BE2C (cell line): ENCODE results near the genes EBF1, GABRA6 and MAT2B.

- RRBS: no CpG with 5 or more reads among the region's 2 CpGs
Measured at GRCh38 chr5:157858176-157858483, 815 bp downstream of the CLINT1 start.

GRCh38 chr5:157870823-157871356 is 11.9 kb upstream of the CLINT1 start:
- RRBS: no CpG with 5 or more reads among the region's 4 CpGs

- RRBS: no CpG with 5 or more reads among the region's 7 CpGs
Measured at GRCh38 chr5:158287805-158288355, 428.9 kb upstream of the CLINT1 start.

DNA sequence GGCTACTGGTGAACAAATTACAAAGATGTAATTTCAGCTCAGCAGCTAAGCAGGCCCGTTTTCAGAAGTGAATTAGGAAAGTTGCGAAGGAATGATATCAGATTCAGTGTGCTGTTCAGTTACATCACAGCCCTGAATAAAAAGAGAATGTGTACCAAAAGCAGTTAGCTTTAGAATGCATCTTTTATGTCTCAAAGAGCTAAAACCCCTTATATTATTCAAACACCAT is 9.4 kb downstream of the EBF1 start:
- RRBS: no CpG with 5 or more reads among the region's 2 CpGs

DNA sequence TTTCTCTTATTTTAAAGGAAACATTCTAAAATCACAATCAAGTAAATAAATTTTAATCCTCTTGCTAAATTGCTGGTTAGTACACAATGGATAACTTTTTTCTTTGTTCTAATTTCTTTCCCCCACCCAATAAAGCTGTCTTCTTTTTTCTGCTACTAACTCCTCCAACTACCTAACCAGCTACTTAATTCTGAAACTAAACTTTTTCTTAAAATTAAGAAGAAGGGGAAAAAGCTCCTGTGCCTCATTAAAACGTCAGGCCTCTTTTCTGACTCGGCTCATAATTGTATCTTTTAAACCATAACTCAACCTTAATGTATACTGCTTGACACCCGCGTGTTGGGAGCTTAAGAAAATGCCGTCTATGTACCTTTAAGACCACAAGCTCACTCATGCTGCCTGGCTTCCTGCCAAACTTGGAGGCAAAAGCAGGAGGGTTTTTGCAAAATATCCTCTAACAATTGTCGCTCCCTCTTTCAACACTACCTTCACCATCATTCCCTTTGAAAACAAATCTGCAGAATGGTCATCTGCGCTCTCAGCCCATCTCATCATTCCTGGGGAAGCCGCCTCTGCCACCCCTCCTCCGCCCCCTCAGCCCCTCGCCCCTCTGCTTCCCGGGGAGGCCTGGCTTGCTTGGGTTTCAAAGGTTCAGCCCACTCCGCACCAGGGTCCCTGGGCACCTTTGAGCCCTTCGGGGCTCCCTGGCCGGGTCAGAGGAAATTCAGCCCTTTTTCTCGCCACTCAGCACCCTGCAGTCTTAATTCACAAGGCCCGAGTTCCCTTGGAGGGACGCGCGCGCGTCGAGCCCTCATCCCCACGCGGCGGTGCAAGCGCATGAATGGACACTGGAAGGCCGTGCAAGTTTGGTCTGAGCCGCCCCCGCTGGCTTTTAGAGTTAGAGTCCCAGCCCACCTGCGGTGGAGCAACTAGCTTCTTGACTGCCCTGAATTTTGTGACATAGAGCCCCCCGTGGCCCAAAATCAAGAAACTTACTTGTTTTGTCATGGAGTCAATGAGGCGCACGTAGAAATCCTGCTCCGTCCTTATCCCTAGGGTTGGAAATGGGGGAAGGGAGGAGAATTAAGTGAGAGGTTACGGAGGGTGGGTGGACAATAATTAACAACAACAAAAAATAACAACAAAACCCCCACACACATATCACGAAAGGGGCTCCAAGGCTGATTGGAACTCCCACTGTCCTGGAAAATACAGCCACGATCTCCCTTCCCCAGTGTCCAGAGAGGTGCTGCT is 4.7 kb downstream of the EBF1 start:
- RRBS: 17% methylated on average over 3 of the region's 37 CpGs

- RRBS: 1% methylated on average over 28 of the region's 59 CpGs
Measured at GRCh38 chr5:159098798-159099944, at the start of gene EBF1. TSS of gene EBF1 (minus strand) at chr5:159099916.

DNA sequence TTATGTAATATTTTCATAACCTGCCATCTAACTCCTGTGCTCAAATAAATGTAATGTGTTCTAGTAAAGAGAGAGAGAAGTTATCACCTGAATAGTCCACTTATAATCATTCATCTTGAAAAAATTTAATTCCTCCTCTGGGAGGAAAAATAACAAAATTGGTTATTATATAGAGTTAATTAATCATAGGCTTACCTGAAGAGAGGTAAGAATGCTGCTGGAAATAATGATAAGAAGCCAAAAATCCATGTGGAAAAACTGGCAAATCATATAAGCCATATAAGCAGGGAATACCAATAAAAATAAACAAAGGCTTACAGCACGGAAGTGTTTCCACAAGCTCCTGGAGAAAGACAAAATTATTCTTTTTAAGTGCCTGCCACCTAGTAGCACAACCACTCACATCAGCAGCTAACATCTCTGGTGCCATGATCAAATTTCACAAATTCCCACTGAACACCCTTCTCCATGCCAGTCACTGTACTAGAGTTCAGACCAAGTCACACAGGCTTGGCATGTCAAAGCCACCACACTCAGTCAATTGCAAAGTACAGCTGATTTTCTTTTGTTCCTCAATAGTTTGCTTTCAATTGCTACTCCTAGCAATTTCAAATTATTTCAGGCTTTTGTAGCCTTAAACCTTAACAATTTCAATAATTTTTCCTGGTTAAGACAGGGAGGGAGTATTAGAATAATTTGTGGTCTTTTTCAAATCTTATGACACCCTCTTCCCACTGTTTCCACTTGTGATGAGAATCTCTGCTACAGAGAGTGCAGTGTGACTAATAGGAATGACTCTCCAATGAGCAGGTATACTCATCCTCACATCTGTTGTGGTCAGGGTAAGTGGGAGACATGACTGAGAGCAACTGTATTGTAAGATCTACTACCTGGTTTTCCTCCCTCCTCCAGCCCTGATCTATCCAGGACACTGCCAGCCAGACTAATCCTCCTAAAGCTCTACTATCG is 46.3 kb downstream of the RNF145 start:
- RRBS: no CpG with 5 or more reads among the region's 2 CpGs

GRCh38 chr5:159184803-159185508 is 24.4 kb downstream of the RNF145 start:
- RRBS: no CpG with 5 or more reads among the region's 4 CpGs

DNA sequence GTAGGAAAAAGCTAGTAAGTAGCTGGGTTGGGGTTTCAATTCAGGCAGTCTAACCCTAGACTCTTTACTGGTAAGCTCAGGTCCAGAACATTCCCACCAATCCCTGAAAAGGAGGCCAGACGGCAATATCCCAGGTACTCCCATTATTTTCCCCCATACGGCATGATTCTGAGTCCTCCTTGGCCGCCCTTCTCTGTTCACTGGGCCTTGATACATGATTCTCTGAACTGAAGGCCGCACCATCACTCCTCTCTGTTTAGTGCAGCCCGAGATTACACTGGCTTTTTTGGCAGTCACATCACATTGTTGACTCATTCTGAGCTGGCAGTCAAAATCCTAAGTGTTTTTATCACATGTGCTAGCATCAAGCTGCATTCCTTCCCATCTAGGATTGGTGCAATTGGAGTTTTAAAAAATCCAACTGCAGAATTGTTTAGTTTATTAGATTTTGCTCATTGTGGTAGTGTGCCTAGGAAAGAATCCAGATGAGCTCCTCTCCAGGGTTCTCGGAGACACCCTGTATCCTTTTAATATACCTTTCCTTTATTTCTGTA is 120.9 kb upstream of the IL12B start:
- RRBS: no CpG with 5 or more reads among the region's 6 CpGs

- RRBS: no CpG with 5 or more reads among the region's 1 CpG
Measured at GRCh38 chr5:159855934-159856133, 60.4 kb upstream of the ADRA1B start.

DNA sequence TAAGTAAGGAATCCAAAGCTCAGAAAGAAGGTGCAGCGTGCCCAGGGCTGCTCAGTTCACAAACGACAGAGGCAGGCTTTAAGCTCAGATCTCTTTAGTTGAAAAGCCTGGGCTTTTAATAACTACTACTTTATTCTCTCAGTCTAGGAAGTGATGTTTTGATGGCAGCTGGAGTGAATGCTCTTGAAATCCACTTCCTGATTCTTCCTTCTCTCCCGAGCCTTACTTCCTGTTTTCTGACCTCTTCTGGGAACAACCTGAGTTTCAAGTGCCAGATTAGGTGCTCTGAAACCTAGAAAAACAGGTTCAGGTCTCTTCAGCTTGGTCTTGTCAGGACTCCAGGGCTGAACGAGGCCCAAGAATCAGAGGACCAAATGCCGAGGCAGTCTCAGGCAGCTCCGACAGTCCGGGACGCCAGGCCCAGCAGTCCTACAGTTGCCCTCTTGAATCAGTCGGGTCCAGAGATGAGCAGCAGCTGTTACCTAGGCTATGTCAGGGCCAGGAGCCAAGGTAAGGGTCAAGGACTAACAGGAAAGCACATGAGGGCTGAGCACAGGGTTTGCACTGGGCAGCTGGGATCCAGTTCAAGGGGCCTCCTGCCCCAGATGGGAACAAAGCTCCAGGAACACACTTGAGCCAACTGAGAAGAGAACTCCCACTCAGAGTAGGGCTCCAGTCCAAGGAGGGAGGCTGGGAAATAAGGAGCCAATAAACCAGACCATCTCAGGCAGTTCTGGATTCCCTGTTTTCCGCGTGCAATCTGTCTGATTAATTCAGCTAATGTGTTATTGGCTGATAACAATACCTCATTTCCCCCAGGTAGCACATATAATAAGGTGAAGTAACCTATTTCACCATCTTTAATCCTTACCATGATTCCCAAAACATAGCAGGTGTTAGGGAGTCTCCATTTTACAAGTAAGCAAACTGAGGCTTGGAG is 38.3 kb upstream of the ADRA1B start:
- RRBS: no CpG with 5 or more reads among the region's 11 CpGs

GRCh38 chr5:160064435-160064895 is 54.8 kb downstream of the PWWP2A start:
- RRBS: no CpG with 5 or more reads among the region's 1 CpG

- RRBS: under 1% methylated on average over 69 of the region's 101 CpGs
Measured at GRCh38 chr5:160118123-160119292, 742 bp downstream of the PWWP2A start.

- RRBS: no CpG with 5 or more reads among the region's 2 CpGs
Measured at GRCh38 chr5:160694862-160695437, 157.1 kb downstream of the ATP10B start.

- RRBS: no CpG with 5 or more reads among the region's 5 CpGs
Measured at GRCh38 chr5:160799146-160799608, 52.8 kb downstream of the ATP10B start.

GRCh38 chr5:161685226-161685804 is at the start of gene GABRA6:
TSS of gene GABRA6 (plus strand) at chr5:161685721.
- RRBS: no CpG with 5 or more reads among the region's 5 CpGs

DNA sequence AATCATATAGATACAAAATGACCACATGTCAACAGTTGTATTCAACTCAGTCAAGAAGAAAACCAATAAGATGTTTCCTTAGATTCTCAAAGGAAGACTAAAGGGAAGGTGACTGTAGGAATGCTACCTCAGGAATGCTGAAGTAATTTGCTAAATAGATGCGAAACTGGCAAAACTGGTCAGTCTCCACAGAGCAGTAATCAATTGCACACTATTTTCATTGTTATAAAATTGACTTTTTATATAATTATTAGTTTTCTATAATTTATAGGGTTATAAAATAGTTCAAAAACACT is 204.8 kb downstream of the GABRG2 start:
- RRBS: no CpG with 5 or more reads among the region's 1 CpG

DNA sequence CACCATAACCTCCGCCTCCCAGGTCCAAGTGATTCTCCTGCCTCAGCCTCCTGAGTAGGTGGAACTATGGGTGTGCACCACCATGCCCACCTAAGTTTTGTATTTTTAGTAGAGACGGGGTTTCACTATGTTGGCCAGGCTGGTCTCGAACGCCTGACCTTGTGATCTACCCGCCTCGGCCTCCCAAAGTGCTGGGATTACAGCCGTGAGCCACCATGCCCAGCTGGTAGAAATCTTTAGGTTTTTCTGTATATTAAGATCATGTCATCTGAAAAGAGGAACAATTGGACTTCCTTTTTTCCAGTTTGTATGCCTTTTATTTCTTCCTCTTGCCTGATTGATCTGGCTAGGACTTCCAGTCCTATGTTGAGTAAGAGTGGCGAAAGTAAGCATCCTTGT is 40.5 kb upstream of the CCNG1 start:
- RRBS: no CpG with 5 or more reads among the region's 8 CpGs

DNA sequence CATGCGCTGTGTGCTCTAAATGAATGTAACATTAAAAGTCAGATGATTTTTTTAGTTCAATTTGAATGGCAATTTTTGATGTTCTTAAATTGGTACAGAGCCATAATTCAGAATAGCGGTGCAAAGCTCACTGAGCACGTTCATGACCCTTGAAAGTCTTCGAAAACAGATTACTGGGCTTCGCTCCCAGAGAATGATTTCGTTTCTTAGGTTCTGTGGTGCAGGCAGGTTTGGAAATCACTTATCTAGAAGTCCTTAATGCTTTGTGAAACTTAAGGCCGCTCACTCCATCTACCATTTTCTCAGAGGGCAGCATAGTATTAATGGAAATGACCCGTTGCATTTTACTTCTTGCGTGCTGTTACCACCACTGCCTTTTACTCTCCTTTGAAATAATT is 3.0 kb upstream of the MAT2B start:
- RRBS: no CpG with 5 or more reads among the region's 9 CpGs

DNA sequence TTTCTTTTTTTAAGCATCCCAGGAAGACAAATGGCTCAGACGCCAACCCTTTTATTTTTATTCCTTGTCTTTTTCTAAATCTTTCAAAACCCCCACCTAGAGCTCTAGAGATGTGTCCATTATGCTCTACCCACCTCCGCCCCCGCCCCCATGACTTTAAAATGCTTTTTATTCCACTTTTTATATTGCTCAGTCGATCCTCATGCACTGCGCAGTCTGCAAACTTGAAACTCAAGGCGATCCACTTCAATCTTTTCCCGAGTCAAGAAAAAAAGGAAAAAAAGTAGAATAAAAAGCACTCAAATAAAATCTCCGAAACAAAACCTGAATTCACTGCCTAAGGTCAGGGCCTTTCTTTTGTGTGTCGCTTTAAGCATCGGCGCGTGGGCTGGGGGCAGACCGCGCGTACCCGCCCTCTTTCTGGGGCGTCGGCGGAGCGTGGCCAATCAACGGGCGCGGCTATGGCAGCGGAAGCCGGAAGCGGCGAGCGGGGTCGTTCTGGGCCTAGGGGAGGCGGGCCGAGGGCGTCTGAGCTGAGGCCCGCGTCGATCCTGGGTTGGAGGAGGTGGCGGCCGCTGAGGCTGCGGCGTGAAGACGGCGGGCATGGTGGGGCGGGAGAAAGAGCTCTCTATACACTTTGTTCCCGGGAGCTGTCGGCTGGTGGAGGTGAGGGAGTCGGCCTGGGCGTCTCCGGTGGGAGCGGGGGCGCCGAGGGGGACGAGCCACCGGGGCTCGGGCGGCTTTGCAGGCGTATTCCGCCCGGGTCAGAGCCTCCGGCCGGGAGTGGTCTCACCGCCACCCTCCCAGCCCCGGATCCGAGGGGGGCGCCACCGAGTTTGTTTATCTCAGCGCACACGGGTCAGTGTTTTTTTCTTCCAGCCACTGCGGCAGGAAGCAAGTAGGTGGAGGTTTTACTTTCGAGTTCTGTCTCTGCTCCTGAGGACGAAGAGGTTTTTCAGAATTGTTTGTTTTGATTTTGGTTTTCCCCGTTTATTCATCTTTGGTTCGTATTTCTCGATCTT is at the start of gene MAT2B:
Gene MAT2B (plus strand): TSS at position 536 of the 1,022 bp plus-strand sequence.
- RRBS: 1% methylated on average over 10 of the region's 72 CpGs